Measurements from ENCODE around the genes NXF2B, GPRASP2 and BEX4.

DNA sequence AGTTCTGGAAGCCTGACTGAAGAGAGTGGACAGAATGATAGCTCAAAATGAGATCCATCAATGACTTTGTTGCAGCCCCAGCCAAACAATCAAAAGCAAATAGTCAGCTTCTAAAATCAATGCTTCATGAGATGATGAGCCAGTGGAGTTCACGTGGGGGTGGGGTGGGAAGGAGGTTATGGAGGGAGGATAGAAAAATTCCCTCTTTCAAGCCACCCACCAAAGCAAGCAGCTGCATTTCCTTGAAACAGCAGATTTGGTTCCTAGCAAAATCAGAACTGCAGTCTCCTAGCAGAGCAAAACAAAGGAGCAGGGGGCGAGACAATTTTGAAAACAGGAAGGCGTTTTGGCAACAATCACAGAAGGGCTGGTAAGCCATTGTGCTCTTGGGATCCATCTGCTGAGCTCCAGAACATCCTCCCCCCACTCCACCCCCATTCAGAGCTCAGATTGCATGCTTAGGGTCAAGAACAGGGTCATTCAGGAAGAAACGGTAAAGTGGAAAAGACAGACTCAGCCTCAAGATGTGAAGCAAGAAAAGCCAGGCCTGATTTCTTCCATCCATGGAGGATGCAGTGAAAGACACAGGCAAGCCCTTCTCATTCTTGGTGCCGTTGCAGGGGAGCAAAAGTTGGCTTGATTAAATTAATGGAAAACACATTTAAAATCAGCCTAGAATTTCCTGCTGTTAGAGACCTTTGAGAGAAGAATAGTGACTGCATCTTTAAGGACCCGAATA is 7.6 kb upstream of the PCDH19 start:
- PRO-cap, 7 experiments, result no peak in any of the 7 experiments

DNA sequence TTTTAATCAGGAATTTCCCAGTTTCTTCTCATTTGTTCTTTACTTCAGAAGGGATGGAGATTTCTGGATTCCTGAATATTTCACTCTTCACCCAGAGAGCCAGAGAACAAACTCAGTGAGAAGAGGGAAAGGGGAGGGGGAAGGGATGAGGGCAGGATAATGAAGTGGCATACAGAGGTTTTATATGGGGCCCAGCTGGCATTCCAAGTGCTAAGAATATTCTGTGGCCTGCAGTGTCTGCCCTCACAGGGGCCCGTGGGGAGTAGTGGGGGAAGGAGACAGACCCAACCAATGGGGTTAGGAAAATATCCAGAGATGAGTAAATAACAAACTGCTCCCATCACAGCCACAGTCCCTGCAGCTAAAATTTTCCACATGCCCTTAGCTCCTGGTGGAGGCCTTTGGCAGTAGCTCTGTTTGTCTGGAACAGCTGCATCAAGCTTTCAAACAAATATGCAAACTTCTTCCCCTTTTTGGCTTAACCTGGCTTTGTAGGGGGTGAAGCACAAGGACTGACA is 3.0 kb downstream of the SRPX2 start:
- PRO-cap, 7 experiments, result no peak in any of the 7 experiments

DNA sequence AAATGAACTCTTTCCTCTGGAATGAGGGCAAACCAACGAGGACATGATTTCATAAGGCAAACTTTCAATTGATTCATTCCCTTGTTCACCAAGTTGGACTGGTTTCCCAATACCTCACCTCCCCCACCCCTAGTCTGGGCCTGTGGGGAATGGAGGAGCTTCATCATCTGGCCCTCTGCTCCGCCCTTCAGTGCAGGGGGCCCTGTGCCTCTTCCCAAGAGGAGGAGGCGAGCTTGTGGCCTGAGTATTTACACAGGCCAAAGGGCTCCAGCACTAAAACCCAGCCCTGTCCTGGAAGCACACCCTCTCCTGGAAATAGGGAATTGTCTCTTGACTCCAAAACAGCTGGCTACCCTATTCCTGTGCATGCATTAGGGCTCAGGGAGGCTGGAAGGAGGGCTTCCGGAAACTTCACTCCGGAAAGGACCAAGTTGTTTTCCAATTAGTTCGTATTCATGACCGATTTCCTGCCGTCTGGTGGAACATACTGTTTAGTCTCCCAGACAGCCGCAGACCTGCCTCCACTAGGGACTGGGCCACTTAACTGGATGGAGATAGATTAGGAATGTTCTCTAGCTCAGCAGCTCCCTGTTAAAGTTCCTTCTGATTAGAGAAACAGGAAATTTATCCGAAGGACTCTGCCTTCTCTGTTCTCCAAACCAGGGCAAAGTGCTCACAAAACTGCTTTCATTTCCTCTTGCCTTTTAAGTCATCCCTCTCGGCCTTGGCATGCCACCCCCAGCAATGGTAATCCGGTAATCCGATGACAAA is 5.7 kb downstream of the SRPX2 start:
- PRO-cap, 7 experiments, result no peak in any of the 7 experiments

DNA sequence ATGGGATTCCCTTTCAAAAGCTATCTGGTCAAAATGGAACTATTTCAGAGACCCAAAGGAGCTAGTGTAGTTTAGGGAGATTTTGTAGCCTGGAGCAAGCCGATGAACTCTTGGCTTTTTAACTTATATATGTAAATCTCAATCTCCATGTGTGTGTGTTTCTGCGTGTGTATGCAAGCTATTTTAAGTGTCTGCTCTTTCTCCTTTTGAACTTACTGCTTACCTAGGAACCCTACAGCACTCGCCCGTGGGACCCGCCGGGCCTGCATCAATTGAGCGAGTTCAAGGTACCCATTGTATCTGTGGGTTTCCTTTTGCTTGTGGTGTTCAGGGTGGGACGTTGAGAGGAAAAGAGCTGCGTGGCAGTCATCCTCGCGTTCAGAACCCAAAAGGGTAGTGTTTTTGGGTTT is 10.4 kb downstream of the CSTF2 start:
- PRO-cap, 7 experiments, result peak in 3 of 7 experiments; most common plus-strand start position 324 of the sequence (in 3); most common minus-strand start position 267 of the sequence (in 1)

DNA sequence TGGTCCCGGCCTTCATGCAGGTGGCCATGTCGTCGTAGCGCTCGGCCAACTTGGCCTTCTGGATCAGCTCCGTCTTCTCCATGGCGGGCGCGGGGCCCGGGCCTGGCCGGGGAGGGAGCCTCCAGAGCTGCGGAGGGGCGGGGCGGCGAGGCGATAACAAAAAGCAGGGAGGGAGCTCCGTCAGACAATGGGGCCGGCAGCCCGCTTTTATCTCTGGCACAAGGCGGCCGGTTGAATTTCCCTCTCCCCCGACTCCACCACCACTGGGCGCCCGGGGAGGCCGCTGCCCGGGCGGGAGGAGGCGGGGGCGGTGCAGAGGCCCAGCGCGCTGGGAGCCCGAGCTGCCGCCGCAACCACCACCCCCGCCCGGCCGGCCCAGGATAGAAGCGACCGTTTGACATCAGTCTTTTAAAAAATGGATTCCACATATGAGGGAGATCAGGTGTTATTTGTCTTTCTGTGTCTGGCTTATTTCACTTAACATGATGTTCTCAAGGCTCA is 28.2 kb upstream of the DRP2 start:
- PRO-cap, 7 experiments, result no peak in any of the 7 experiments

DNA sequence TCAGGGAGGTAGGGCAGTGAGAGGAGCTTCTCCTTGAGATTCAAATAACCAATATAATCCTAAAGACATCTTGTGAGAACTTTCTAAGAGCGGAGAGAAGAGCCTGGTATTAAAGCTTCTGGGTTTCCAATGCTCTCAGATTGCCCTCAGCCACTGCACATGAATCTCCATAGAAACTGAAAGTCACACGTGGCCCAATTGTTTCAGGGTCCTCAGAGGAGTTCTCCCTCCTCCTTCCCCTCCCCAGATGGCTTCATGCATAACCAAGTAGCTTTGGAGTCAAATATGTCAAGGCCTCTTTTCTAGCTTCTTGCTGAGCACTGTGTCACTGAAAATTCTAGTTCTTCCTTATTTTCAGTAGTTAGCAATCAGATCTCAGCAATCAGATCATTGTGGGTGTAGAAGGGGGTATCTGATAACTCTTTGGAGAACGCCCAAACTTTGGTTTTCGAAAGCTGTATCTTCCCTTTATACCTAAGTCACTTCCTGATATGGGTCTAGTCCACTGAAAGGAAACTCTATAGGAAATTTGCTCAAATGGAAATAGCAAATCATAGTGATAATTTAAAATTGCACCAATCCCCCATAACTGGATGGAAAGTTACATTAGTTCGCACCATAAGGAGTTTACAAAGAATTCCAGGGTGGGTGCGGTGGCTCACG is 2.2 kb downstream of the BTK start:
- PRO-cap, 7 experiments, result no peak in any of the 7 experiments

GRCh38 chrX:101406891-101407655 is 652 bp downstream of the GLA start:
- PRO-cap, 7 experiments, result peak in 1 of 7 experiments; most common plus-strand start chrX:101407302 (in 1); most common minus-strand start chrX:101407216 (in 1)

DNA sequence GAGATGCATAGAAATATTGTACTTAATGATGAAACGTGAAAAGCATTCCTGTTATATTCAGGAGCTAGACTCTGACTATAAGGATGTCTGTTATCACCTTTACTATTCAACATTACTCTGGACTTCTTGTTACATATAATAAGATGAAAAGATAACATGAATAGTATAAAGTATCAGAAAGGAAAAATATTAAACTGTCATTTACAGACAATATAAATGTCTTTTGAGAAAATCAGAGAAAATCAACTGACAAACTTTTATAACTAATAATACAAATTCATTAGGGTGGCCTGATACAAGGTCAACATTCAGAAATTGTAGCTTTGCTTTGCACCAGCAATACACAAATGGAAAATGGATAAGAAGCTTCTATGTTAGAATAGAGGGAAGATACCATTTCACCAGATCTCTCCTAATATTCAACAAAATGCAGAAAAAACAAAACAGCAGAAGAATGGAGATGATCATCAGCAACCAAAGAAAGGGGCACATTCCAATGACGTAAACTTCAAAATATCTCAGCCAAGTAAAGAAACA is 7.2 kb upstream of the ARMCX4 start:
- PRO-cap, 7 experiments, result no peak in any of the 7 experiments

GRCh38 chrX:101693355-101693898 is 33.8 kb upstream of the ARMCX2 start:
- PRO-cap, 7 experiments, result no peak in any of the 7 experiments

DNA sequence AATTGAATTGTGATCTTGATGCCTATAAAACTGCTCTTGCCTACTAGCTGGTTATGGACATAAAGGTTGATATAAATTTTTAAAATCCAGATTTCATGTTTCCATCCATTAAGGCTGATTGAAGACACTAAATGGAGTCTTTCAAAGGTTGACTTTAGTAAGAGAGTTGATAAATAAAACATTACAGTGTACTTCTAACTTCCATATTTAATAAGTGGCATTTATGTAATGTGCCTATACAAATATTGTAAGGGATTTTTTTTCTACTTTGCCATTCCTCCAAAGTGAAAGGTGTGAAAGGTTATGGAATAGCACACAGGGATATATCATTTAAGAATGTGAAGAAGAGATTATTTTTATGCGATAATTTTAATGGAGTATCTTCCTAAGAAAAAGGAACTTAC is 1.6 kb downstream of the ZMAT1 start:
- PRO-cap, 7 experiments, result peak in 1 of 7 experiments; most common plus-strand start position 255 of the sequence (in 1)

DNA sequence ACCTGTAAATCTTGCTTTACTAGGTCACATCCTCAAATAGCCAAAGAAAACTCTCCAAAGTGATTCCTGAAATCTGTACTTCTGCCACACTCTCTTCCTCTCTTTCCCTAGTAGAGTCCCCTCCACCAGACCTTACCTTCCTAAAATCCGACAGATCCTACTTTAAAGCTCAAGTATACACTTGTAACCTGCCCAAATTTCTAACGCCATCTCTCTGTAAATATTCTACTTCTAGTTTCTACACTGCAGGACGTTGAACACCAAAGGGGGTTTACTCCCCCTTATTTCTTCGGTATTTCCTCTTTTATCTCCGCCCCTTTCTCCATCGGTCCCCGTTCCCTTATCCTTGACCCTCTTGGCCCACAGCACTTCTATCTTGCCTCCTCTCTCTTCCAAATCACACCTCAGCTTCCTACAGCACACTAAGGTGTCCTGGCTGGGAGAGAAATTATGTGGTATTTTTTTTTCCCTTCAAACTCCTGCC is 813 bp downstream of the ZMAT1 start:
- PRO-cap, 7 experiments, result peak in 1 of 7 experiments; most common plus-strand start position 234 of the sequence (in 1); most common minus-strand start position 232 of the sequence (in 1)

DNA sequence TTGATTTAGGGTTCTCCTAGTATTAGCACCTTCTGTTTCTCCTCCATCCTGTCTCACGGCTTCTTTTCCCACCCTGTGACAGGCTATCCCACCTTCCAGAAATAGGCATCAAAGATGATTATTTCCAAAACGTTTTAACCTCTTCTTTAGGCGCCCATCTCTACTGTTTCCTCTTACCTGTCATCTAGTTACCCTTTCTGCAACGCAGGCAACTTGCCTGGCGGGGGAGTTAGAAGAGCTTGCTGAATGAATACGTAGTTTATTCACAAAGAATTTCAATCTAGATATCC is 960 bp downstream of the BEX5 start:
- PRO-cap, 7 experiments, result peak in 6 of 7 experiments; most common minus-strand start position 186 of the sequence (in 4)

DNA sequence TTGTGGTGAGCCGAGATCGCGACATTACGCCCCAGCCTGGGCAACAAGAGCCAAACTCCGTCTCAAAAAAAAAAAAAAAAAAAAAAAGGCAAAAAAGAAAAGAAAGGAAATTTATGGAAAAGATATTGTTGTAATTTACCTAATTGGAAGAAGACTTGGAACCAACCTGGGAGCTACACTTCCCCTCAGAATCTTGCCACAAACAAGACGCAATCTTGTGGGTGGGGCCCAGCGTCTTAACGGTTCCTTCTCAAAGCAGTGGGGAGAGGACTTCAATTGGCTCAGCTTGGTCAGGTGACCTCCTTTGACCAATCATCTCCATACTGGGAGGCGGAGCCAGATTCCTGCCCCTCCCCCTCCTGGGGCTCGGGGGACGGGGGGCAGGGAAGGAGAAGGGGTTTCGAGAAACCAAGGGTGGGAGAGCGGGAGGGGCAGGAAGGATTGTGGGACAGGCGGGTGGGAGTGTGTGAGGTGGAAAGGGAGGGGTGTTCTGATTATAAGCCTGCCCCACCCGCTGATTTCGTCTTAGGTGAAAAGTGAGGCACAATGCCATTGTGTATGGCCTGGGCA is at the start of gene NXF2B:
TSS of gene NXF2B (minus strand) at position 278 of the 570 bp plus-strand sequence.
- PRO-cap, 7 experiments, result no peak in any of the 7 experiments

DNA sequence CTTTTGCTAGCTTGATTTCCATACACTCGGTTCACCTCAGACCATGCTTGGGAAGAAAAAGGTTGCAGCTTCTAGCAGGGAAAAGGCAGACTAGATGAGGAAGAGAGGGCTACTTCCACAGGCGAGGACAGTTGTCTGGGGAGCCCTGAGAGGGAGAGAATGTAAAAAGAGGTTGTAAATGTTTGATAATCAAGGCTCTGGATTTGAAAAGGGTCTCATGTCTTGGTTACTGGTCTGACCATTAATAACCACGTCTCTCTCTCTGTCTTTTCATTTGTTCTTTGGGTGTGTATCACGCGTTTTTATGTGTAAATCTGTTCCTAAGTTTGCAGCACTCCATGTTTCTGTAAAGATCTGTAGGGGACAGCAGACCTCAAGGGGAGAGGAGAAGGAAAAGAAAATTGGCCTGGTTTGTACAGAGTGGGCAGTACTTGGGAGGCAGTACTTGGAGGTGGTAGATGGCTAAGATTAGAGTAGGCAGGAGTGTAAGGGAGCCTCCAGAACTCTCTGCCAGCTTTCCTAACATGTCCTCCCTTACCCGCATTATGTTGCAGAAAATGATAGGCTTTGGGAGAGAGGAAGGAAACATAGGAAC is 781 bp downstream of the ARMCX5 start:
- PRO-cap, 7 experiments, result no peak in any of the 7 experiments

DNA sequence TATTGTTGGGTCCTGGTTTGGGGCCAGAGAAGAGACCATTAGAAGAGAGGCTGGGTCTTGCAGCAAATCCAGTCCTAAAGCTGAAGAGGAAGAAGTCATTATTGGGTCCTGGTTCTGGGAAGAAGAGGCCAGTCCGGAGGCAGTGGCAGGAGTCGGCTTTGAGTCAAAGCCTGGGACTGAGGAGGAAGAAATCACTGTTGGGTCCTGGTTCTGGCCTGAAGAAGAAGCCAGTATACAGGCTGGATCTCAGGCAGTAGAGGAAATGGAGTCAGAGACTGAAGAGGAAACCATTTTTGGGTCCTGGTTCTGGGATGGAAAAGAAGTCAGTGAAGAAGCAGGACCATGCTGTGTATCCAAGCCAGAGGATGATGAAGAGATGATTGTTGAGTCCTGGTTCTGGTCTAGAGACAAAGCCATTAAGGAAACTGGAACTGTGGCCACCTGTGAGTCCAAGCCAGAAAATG is 5.1 kb downstream of the GPRASP1 start:
- PRO-cap, 7 experiments, result no peak in any of the 7 experiments

DNA sequence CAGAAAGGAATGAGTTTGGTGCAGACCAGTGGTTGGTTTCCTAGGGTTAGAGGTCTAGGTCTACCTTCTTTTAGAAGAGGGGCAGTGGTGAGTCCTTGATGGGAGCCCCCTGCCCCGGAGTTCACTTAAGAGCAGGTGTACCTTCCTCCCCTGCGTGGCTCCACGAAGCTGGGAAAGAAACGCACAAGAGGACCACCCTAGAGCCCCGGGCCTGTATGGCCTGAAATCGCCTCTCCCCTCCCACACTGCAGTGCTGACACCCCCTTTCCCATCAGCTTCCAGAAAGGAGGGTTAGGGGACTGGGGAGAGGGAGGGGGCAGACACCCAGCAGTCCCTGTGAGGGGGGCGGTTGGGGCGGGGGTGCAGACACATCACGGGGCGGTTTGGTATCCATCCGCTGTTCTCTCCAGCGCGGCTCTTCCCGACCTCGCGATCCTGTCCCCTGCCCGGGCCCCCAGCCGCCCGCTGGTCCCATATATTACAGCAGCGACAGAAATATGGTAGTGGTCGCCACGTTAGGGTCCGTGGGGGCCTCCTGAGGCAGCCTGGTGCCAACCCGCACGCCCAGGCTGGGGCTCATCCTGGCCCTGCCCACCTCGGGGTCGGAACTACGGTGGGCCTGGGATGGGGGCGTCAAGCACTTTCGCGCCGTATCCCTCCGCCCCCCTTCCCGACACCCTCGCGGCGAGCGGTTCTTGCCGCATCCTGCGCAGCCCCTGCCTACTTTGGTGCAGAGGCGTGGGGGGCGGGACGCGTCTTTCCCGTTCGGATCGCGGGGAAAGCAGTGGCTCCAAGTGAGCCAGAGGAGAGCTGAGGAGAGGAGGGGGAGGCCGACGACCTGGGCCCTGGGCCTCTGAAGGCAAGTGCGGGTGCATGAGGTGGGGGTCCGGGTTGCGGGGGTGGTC is at the start of gene GPRASP2:
TSS of gene GPRASP2 (plus strand) at position 755 of the 905 bp plus-strand sequence.
- PRO-cap, 7 experiments, result no peak in any of the 7 experiments

DNA sequence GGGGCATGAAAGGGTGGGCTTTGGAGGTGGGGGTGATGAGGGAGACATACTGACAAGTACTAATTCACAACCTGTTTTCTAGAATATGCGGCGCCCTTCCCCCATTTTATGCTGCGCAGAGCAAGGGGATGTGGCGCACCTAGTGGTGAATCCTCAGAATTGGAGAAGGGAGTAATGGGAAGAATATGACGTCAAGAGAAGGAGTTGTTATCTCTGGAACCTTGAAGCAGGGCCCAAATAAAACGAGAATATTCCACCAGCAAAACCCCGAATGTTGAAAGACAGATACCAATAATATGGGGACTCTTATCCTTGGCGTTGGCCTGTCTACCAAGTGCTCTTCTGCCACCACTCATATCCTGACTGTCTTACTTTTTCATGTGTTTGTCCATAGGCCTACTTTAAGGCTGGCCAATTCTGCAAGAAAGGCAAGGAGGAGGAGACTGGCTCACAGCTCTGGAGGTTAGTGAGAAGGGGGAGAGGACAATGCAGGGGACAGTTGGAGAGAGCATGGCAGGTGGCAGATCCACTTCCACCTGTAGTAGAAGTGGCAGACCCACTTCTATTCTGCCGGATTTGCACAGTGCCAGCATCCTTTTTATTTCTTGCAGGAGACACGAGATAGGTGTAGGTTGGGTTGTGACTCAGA is 1.3 kb downstream of the GPRASP2 start:
- PRO-cap, 7 experiments, result no peak in any of the 7 experiments

GRCh38 chrX:102815087-102815846 is 94.7 kb downstream of the GPRASP3 start:
- PRO-cap, 7 experiments, result no peak in any of the 7 experiments

GRCh38 chrX:102906055-102906819 is 30.8 kb upstream of the RAB40AL start:
- PRO-cap, 7 experiments, result no peak in any of the 7 experiments

DNA sequence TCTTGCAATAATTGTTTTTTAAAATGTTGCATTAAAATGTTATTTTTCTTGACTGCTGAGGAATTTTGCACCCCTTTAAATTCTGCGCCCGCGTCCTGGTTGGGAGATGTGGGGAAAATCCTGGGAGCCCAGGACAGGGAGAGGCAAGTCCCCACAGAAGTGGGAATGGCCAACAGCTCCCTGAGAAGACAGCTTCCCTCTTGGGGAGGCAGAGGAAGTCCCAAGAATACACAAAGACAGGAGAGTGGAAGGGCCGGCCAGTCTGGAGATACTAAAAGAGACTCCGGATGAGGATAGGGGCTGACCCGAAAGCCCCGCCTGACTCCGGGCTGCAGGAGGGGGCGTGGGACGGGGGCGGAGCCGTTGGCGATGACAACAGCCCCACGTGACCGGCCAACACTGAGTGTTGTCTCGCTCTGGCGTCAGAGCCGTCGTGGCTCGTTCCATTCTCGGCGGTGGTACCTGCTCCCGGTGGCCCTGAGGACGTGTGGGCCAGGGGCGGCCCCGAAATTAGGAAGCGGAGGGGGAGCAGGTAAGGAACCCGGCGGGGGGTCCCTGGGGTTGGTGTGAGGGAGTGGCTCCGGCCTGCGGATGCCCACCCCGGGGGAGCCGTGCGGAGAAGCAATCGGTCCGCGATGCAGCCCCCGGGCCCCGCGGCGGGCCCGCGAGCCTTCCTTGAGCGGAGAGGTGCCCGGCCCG is at the start of gene BEX4:
TSS of gene BEX4 (plus strand) at position 402 of the 699 bp plus-strand sequence.
- PRO-cap, 7 experiments, result peak in 7 of 7 experiments; most common plus-strand start position 425 of the sequence (in 5); most common minus-strand start position 270 of the sequence (in 3)